Peyer's patch (tissue), 4 donors: ENCODE data around the gene KIDINS220.

GRCh38 chr2:8413632-8413952 lies 268.3 kb upstream of the ID2 start:
- PRO-cap = no peak
- RAMPAGE, long total RNA, 4 experiments = no peak in any of the 4 experiments

DNA sequence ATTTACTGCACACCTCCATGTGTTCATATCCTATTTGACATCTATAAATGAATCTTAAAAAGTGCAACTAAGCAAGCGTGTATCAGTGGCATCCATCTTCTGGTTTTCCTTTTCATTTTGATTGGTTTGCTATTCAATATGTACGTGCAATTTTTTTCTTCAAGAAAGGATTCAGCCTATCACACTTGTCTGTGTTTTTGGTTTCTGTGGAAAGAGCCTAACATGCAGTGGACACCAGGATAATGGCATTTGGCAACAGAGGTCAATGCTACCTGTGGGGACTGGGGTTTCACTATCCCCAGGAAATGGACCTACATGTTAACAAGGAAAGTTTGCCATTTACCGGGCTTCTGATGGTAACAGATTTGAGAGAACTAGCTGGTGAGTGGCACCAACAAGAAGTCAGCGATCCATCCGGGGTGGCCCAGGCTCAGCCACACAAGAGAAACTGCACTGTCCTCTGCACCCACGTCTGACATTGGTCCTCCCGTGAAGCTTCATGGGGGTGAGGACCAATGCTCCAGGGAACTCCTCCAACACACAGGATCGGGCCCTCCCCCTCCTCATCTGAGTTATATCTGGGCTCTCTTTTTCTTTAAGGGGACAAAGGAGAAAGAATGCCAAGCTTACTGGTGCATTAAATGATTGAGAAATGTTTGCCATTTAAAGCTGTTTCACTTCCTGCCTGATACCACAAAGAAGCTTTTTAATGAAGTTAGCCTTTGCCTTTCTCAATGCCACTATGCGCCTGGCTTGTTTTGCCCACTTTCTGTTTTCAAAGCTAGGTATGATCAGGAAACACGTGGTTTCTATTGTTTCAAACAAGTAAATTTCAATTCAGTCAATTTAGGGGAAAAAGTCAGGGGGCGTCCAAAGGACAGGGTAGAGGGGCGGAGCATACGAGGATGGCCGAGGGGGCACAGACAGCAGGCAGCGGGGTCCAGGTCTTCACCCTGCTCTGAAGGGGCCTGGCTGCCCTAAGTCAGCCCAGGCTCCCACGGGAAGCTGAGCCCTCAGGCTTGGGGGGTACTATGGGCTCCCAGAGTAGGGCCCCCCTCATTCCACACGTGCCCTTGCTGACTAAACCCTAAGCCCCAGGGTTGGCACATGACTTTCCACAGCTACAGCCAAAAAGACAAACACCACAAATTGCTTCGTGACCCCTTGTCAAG lies 204.2 kb upstream of the ID2 start:
- PRO-cap = no peak
- RAMPAGE, long total RNA, 4 experiments = no peak in any of the 4 experiments

DNA sequence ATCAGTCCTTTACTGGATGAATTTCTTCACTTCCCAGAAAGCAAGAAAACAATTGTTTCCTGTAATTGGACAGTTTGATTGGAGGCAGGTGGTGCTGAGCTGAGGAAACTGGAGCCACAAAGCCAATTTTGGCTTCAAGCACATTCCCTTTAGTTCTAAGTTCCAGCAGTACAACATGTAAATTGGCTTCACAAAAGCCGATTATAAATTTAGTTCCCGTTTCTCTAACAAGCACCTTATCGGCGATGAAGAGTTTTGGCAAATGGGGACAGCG lies 190.6 kb upstream of the ID2 start:
- PRO-cap = no peak
- RAMPAGE, long total RNA, 4 experiments = no peak in any of the 4 experiments

DNA sequence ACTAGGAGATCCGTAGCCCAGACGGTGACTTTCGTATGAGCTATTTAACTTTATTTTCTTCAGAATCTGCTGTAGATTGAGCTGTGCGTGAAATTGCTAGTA lies 571 bp downstream of the ID2 start:
- PRO-cap = no peak
- RAMPAGE, long total RNA, 4 experiments = no peak in any of the 4 experiments

- PRO-cap = bidirectional peak, plus-strand start at chr2:8837702, minus-strand start at chr2:8837592
- RAMPAGE, long total RNA, 4 experiments = start-site peak on the minus strand in 4 of 4 experiments, at chr2:8837577-8837630 at its widest, 11 to 210 reads per replicate
Observed at GRCh38 chr2:8837138-8838096, at the start of gene KIDINS220. Gene KIDINS220 (minus strand): TSS chr2:8837613.

GRCh38 chr2:8975265-8975725 lies 28.2 kb downstream of the MBOAT2 start:
- PRO-cap = no peak
- RAMPAGE, long total RNA, 4 experiments = start-site peak on the minus strand in 1 of 4 experiments, at chr2:8975390-8975623 at its widest, 9 reads per replicate

GRCh38 chr2:9102571-9103632 lies 99.4 kb upstream of the MBOAT2 start:
- PRO-cap = no peak
- RAMPAGE, long total RNA, 4 experiments = no peak in any of the 4 experiments

GRCh38 chr2:9108079-9108635 lies 98.5 kb upstream of the ASAP2 start:
- PRO-cap = no peak
- RAMPAGE, long total RNA, 4 experiments = no peak in any of the 4 experiments

DNA sequence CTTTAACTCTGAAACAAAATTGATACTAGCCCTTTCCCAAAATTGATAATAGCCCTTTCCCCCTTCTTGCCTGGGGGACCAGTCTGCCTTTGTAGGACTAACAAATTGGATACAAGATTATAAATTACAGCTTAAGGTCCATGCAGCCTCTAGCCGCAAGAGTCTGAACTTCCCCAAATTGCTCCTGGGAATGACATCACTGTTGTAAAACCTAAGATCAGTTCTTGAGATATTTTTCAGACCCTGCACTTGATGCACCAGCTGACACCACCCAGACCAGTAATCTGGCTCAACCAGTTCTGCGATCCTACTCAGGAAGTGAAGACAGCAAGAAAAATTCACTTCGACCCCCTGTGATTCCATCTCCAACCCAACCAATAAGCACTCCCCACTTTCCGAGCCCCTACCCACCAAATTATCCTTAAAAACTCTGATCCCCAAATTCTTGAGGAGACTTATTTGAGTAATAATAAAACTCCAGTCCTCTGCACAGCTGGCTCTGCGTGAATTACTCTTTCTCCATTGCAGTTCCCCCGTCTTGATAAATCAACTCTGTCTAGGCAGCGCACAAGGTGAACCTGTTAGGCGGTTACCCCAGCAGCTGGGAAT lies 35.8 kb upstream of the ASAP2 start:
- PRO-cap = no peak
- RAMPAGE, long total RNA, 4 experiments = no peak in any of the 4 experiments

GRCh38 chr2:9209914-9210517 lies 3.4 kb downstream of the ASAP2 start:
- PRO-cap = unidirectional peak, minus-strand start at chr2:9210030
- RAMPAGE, long total RNA, 4 experiments = no peak in any of the 4 experiments

DNA sequence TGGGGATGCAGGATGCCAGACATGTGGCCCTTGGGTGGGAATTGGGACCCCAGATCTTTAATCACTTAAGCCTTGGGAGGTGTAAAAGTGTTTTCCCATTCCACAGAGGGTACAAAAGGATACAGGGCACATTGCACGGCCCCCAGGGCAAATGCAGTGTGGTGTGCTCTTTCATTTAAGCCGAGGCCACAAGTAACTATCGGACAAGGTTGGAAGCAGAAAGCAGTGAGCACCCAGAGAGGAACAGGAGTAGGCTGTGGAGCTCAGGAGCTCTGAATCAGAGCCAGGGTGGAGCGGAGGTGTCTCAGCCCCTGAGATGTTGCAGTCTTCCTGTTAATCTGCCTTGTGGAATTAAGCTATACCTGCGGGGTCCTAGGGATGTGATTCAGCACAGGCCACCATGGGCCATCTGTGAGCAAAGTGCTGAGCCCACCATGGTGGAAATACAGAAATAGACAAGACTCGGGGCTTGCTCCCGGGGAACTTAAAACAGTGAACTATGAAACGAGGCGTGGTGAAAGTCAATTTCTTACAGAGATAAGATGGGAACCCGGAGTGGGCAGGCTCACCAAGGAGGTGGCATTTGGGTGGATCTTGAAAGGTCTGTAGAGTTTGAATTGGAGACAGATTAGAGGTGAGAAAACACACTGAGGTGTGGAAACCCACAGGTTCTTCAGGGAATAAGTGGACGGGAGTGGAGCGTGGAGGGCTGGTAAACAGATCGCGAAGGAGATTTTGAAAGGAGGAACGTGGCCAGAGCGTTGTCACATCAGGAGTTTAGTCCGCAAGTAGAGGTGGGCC lies 44.0 kb downstream of the ASAP2 start:
- PRO-cap = no peak
- RAMPAGE, long total RNA, 4 experiments = no peak in any of the 4 experiments

DNA sequence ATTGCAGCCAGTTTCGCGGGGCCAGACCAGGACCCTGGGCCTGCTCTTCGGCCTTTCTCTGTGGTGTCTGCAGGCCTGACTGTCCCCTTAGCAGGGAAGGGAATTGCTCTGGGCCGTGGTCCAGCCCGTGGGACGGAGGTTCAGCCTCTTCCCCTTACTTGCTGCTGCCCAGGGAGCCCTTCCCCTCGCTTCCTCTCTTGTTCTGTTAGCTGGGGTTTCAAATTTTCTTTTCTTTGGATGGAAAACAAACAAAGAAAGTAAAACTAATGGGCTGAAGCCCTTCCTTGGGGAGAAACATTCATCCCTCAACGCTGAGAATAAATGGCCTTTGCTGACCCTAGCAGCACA lies 52.3 kb downstream of the ASAP2 start:
- PRO-cap = no peak
- RAMPAGE, long total RNA, 4 experiments = no peak in any of the 4 experiments

DNA sequence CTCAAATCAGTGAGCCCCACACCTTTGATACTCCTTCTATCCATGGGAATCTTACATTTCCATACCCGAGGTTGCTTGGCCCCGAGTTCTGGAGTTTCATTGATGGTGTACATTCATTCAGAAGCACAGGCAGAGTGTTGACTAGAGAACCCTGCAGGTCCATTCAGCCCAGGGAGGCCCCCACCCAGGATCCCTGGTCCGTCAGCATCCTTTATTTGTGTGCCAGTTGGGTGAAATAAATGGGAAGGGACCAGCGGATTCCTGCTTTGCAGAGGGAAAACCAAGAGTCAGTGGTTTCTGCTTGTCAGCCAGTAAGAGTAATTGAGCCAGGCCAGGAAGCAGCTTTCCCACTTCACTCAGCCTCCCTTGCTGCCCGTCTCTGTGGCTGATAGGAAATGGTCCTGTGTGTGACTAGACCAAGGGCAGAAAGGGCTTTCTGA lies 102.0 kb downstream of the ITGB1BP1 start:
- PRO-cap = no peak
- RAMPAGE, long total RNA, 4 experiments = start-site peak on the plus strand in 2 of 4 experiments, centred at positions 198 to 317 of the sequence, 8 to 16 reads per replicate

DNA sequence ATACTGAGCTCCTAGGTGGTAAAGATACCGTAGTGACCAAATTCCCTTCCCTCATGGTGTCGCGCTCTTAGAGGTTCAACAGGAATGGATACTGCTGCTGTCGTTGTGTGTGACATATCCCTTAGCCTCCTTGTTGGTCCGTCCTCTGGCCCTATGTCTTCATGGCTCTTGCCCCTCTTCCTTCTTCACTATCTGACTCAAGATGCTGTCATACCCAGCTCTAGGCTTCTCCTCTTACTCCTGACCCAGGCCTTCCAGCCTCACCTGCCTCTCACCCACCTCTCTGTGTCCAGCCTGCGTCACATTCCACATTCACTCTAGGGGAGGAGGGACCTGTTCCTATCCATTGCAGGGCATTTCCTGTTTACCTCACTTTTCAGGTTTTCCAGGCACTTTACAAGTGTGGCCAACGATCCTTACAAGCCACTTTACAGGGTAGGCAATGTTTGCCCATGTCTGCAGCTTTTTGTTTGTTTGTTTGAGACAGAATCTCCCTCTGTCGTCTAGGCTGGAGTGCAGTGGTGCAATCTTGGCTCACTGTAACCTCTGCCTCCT lies 83.7 kb downstream of the ITGB1BP1 start:
- PRO-cap = no peak
- RAMPAGE, long total RNA, 4 experiments = no peak in any of the 4 experiments

DNA sequence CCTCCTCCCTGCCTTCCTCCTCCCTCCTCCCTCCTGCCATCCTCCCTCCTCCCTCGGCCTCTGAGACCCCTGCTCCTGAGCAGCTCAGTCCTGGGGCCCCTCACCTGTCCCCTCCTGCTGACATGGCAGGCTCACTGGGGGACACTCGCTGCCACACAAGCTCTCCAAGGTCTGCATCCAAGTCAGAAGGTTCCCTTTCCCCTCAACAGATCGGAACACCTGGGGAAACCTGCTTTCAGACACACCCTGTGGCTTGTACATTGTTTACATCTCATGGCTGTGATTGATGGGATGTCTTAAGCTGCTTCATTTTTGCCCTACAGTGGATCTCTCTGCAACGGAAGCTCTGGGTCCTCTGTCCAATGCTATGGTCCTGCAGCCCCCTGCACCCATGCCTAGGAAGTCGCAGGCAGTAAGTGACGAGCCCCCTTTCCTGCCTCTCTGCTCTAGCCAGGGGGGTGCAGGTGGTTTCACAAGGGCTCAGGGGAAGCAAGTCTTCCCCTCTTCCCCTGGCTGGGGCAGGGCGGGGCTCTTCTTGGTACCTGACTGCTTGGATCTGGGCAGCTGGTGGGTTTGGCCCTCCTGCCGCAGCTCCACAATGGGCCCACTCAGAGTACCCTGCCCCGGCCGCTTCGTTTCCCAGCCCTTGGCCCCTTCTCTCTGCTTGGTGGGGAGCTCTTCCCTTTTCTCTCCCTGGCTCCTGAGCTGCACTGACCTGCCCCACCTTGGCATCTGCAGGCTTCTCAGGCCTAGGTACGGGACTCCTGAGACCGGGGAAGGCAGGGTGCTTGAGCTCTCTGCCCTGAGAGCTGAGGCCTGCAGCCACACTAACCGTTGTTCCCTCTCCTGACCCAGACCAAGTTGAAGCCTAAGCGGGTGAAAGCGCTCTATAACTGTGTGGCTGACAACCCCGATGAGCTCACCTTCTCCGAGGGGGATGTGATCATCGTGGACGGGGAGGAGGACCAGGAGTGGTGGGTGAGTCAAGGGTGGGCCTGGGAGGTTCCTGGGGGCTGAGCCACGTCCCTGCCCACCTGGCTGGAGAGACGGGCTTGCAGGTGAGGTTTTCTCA lies 22.6 kb downstream of the ITGB1BP1 start:
- PRO-cap = no peak
- RAMPAGE, long total RNA, 4 experiments = start-site peak on the plus strand in 1 of 4 experiments, centred at position 605 of the sequence, 12 reads per replicate

- PRO-cap = no peak
- RAMPAGE, long total RNA, 4 experiments = no peak in any of the 4 experiments
Observed at GRCh38 chr2:9476267-9476760, 2.0 kb downstream of the IAH1 start.

DNA sequence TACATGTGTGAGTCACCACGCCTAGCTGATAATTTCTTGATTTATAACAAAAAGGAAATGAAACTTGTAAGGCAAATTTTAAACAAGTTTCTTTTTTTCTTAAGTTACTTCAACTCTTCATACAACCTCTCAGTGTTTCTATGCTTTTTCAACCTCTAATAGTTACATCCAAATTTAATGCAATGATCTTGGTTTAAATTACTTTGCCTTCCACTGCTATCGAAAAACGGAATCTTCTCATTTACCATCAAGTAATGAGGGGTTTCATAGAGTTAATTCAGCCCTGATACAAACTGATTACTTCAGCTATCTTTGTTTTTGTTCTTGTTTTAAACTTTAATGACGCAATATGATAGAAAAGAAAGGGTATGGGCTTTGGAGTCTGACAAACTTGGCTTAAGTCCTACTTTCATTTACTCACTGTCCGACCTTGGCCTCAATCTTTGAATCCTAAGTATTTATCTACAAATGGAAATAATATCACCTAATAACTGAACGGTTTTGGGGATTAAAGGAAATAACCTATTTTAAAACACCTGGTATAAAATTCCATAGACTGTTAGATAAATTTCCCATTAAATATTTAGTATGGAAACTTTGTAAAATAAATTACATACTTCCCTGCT lies 16.1 kb downstream of the ADAM17 start:
- PRO-cap = no peak
- RAMPAGE, long total RNA, 4 experiments = no peak in any of the 4 experiments

GRCh38 chr2:9548248-9549055 lies 7.2 kb downstream of the ADAM17 start:
- PRO-cap = no peak
- RAMPAGE, long total RNA, 4 experiments = no peak in any of the 4 experiments

DNA sequence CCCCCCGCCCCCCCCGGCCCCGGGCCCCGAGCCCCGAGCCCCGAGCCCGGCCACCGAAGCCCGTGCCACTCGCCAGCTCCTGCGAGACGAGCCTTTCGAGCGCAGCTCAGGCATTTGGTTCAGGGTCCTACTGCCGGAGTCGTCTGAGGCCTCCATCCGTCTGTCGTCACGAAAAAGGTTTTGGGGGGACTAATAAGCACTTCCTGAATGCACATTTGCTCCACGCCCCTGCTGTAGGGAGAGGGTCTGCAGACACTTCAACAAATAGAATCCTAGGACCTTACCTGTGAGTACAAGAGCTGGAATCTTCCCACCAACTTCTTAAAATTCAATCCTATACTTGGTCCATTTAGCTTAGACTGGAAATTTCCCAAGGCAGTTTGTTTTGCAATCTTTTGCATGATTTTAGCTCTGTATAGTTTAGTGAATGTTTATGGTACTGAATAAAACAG lies 703 bp upstream of the ADAM17 start:
- PRO-cap = unidirectional peak, minus-strand start at position 145 of the sequence
- RAMPAGE, long total RNA, 4 experiments = no peak in any of the 4 experiments

DNA sequence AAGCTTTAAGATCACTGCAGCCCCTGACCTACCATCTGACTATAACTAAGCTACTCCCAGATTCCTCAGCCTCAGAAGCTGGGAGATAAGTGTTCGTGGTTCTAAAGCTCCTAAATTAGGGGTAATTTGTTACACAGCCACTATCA lies 3.5 kb upstream of the ADAM17 start:
- PRO-cap = no peak
- RAMPAGE, long total RNA, 4 experiments = no peak in any of the 4 experiments